Right common carotid artery plus branches (tissue), 1 donor: ENCODE data around the genes KRT12, KRTAP4-16, KRTAP9-8, KRTAP17-1 and EIF1.

GRCh38 chr17:40867211-40867650 is at the start of gene KRT12:
TSS of gene KRT12 (minus strand) at chr17:40867223.
- PRO-cap = no peak

- PRO-cap = no peak
These were observed 308 bp upstream of the KRTAP2-3 start for GRCh38 chr17:41060182-41060662.

GRCh38 chr17:41102089-41102396 is at the start of gene KRTAP4-16:
TSS of gene KRTAP4-16 (minus strand) at chr17:41102209.
- PRO-cap = no peak

- PRO-cap = no peak
These were observed at the start of gene KRTAP9-8 for GRCh38 chr17:41237777-41238210. TSS of gene KRTAP9-8 (plus strand) at chr17:41237999.

GRCh38 chr17:41315505-41315867 is at the start of gene KRTAP17-1:
TSS of gene KRTAP17-1 (minus strand) at chr17:41315710.
- PRO-cap = no peak

DNA sequence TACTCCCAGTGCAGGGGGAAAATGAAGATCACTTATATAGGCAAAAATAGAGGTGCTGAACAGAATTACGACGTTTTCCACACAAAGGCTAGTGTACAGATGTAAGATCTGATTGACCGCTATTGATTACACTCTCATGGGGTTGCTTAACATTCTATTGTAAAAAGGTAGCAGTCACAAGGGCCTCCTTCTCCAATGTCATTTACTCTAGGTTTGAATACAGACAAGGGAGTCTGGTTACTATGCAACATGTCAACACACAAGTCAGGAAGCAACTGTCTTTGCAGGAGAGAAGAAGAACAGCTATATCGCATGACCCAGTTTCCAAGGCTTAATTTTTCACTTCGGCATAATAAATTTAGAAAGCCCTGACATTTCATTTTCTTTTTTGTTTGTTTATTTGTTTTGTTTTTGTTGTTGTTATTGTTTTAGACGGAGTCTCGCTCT is 7.9 kb downstream of the KRT37 start:
- PRO-cap = no peak

GRCh38 chr17:41519014-41520419 is 827 bp upstream of the KRT15 start:
- PRO-cap = no peak

GRCh38 chr17:41521508-41522033 is 2.9 kb upstream of the KRT15 start:
- PRO-cap = no peak

DNA sequence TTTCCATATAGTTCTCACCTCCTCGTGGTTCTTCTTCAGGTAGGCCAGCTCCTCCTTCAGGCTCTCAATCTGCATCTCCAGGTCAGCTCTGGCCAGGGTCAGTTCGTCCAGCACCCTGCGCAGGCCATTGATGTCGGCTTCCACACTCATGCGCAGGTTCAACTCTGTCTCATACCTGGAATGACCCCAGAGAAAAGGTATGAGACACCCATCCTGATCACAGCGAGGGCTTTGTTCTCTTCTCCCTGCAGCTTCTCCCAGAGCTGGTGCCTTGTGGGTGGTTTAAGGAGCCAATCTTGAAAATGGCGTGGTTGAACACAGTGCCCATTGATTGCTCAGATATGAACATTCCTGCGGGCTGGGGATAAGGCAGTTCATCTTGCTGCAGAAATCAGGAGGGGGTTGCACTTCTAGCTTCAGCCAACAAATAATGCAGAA is 2.4 kb downstream of the KRT14 start:
- PRO-cap = no peak

DNA sequence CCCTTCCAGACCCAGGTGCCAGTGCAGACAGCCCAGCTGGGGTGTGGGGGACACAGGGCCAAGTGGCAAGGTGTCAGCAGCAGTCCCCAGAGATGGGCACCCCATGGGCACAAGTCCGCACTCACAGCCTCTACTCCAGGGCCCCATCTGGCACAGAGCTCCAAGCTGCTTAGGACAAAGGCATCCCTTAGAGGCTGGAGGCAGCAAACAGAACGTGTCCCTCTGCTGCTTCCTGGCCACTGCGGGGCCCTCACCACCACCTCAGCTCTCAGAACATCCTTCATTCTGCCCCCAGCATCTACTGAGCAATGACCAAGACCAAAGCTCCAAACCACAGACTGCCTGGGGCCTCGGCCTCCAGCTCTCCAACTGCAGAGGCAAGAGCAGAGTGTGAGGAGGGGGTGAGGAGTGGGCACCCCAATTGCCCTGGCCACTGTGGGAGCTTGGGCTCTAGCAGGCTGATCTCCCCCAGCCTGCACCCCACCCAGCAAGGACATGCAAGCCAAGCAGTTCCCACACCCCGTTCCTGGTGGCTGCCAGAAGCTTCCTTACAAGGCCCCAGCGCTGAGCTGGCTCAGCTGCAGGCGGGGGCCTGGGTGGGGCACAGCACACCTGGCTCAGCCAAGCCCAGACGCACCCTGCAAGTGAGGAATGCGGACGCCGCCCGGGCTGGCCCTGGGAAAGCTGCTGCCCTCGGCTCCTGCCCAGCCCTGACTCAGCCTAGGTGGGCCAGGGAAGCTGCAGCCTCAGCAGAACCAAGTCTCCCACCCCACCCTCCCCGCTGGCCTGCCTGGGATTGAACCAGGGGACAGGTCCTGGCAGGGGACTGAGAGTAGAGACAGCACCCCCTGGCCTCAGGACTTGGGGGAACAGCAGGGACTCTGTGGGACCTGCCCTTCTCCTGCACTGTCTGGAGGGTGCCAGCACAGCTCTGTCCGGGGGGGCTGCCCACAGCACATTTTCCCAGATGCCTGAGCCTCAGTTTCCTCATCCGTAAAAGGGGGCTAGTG is 29.6 kb upstream of the KRT17 start:
- PRO-cap = no peak

- PRO-cap = no peak
These were observed 23.3 kb upstream of the EIF1 start for GRCh38 chr17:41665216-41665875.

DNA sequence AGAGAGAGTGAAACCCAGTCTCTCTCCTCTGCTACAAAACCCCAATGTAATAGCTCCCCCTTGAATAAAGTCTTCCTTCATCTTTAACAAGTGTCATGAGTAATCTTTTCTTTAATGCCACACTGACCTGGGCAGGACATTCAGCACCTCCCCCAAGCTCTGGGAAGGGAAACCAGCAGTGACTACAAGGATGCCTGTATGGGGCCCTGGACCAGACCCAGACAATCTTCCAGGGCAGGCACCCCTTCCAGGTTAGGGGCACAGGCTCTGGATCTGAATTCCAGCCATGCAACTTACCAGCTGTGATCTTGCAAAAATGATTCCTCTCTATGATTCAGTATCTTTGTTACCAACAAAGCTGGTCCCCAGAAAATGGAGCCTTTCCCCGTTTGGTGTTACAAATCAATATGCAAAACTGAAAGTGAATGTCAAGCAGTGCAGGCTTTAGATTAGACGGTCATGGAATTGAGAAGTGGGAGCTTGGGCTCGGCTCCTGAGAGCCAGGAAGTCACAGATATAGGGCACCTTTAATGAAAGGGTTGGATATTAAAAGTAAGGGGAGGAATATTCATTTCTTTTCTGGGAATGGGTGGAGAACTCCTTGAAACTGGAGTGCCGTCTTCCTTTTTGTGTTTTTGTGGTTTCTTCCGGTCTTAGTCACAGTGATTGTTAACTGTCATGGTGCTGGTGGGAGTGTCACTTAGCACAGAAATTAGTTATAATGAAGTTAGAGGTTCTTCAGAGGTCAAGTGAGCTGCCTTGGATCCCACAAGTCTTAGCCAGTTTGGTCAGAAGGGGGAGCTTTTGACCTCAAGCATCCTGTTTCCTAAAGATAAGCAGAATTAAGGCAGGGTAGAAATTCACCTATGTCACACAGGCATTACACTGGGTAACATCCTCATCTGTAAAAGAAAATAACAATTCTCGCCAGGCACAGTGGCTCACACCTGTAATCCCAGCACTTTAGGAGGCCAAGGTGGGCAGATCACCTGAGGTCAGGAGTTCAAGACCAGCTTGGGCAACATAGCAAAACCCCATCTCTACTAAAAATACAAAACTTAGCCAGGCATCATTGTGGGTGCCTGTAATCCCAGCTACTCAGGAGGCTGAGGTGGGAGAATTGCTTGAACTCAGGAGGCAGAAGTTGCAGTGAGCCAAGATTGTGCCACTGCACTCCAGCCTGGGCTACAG is 9.7 kb upstream of the EIF1 start:
- PRO-cap = bidirectional peak, plus-strand start at position 214 of the sequence, minus-strand start at position 200 of the sequence; unidirectional peak, minus-strand start at position 637 of the sequence

DNA sequence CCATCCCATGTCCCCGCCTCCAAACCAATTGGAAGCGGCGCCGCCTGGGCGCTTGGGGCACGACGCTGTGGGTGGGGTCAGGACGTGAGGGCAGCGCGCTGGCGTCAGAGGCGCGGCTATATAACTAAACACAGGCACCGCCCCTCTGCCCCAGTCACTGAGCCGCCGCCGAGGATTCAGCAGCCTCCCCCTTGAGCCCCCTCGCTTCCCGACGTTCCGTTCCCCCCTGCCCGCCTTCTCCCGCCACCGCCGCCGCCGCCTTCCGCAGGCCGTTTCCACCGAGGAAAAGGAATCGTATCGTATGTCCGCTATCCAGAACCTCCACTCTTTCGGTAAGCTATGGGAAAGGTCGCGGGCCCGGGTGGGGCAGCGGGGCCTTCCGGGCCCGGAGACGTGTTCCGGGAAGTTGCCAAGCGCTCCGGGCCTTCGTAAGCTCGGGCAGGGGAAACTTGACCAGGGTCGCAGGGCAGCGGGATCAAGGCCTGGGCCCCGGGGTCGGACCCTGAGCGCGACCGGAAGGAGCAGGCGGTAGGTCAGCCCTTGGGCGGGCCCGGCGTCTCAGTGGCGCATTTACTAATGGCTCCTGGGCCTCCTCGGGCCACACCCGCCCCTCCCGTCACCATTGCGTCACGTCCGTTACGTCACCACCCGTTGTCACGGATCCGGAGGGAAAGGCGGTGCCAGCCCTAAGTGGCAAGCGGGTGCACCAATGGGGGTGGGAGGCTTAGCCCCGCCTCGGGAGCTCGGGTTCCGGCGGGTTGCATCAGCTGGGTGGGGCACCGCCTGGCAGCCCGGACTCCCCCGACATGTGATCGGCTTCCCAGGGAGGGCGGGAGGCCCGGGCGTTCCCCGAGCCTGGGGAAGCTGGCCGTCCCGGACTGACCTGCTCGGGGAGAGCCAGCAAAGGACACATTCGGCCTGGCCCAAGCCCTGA is at the start of gene EIF1:
TSS of gene EIF1 (plus strand) at position 148 of the 934 bp plus-strand sequence.
- PRO-cap = bidirectional peak, plus-strand start at position 153 of the sequence, minus-strand start outside the sequence; bidirectional peak, plus-strand start at position 845 of the sequence, minus-strand start at position 563 of the sequence

DNA sequence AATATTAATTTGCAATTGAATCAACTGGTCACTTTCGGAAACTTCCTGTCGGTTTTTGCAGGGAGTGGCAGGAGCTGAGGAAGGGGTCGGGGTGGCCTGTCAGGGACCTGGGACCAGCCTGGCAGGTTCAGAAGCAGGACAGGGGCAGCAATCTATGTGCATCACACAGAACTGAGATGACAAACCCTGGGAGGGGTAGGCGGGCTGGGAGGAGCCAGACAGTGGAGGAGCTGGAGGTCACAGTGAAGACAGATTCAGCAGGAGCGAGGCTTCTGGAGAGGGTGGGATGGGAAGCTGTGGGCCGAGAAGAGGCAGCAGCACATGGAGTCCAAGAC is 6.5 kb upstream of the GAST start:
- PRO-cap = no peak

GRCh38 chr17:41750513-41750796 is 16.0 kb upstream of the HAP1 start:
- PRO-cap = no peak

DNA sequence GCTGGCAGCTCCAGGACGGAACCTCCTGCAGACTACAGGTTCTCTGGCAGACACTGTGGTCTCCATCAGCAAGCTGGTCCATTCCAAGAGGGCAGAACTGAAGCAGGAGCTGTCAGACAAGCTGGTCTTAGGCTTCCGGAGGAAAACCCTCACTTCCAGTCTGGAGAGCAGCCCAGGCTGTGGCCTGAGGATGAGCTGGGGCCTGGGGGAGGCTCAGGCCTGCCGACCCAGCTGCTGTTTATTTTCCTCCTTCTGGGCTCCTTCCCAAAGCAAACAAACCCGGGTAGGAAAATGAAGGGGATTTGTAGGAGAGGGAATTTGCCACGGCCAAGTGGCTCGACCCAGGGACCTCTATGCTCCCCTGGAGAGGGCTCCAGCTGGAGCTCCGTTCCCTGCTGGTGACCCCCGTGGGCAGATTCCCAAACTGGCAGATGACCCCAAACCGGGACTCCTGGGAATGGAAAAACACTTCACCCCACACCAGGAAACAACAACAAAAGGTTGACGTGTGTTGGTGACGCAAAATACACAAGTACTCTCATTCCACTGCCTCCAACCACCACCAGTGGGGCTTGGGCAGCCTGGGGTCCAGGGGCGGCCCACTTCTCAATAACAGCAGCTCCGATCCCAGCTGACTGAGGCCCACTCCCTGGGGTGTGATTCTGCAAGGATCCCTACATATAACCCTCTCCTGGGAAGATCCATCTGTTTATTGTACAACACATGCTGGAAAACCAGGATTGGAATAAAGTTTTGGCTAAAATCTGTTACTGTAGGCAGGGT is 8.8 kb downstream of the JUP start:
- PRO-cap = unidirectional peak, plus-strand start at position 565 of the sequence

DNA sequence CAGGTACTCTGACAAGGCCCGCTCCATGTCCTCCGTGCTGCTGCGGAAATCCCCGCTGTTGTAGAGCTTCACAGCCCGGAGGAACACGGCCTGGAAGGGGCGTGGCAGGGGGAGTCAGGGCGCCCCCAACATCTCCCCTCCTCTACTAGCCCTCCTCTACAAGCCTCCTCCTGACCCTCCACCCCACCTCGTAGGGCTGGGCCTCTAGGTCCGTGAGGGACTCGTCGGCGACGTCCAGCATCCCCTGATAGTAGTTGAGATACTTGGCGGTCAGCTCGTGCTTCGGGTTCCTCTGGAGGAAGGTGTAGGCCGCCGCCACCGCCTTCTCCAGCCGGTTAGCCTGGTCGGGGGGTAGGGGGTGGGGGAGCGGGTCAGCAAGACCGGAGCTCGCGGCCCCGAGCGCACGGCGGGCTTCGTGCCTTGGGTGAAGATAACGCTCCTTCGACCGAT is 779 bp downstream of the P3H4 start:
- PRO-cap = no peak

- PRO-cap = no peak
These were observed 8.6 kb upstream of the KLHL11 start for GRCh38 chr17:41873544-41874425.

GRCh38 chr17:41917966-41918693 is 621 bp downstream of the ACLY start:
- PRO-cap = bidirectional peak, plus-strand start at chr17:41918431, minus-strand start at chr17:41918321

DNA sequence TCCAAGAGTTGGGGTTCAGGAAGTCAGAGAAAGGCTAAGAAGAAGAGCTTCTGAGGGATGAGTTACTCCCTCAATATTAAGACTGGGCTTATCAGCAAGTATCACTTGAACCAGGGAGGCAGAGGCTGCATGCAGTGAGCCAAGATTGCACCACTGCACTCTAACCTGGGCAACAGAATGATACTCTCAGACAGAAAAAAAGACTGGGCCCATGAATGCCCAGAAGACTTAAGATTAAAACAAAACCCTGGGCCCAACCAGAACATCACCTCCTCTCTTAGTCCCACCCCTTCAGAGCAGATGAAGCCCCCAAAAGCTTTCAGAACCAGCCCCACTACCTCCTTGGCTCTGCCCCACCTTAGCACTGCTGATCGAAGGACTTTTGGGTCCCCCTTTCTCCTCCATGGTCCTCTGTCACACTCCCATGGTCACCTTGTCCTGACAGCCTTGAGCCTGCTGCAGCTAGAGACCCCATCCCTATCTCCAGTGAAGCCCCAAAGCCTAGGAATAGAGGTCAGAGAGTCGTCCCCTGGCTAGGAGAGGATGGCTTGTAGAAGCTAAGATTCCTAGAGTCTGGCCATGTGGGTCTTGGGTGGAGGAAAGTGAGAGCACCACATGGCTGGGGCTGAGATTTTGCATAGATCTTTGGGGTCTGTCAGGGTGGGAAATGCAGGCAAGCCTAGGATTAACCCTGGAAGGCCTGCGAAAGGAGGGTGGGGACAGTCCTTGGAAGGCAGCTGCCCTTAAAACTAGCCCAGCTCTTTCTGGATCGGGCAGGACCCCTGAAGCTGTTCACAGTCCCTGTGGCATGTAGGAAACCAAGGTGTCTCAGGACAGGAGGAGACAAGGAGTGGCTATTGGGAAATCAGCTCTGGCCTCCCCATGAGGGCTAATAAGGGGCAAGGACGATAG is 6.4 kb downstream of the NKIRAS2 start:
- PRO-cap = no peak